Hematopoietic multipotent progenitor cell (in vitro differentiated cells): ENCODE results near the genes EFHD2, DNAJC16, UQCRHL and FAM131C.

GRCh38 chr1:15089134-15089315 lies 64.5 kb upstream of the TMEM51 start:
- CAGE, long polyA plus RNA = no peak

DNA sequence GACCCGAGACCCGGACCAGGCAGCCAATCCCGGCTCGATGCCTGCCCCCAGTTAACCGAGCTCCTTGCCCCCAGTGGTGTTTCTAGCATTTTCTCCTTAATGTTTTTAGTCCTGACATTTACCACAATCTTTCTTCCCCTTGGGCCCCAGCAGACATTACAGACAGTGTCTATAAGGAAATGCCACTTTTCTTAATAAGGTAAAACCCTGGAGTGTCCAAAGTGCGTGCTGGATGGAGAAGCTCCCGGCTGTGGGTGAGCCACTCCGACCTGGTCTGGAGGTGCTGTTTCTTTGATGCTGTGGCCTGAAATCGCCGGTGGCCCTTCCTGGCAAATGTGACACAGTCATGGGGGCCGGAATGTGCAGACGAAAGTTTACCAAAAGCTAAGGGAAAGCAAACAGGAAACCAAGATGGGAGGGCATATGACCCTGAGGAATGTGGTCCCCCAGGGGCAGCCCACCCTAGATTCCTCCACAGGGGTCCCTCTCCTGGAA lies 77.8 kb downstream of the FHAD1 start:
- CAGE, long polyA plus RNA = no peak

DNA sequence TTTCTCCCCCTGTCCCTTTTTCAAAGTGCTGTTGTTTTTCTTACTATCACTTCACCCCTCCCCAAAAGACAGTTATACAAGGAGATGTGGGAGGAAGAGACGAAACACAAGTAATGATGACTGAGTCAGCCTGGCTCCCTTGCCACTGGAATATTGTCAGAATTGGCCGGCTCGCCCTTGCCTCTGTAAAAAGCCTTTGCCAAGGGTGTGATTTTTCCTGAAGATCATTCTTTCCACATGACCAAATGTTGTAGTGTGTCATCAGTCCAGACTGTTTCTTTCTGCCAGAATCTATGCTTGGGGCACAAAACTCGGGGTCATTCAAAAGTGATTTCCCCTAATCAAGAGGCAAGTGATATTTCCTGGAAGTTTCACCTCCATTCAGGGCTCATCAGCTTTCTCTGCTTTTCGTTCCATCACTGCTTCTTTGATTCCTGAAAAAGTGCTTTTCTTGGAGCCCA lies 2.5 kb upstream of the EFHD2 start:
- CAGE, long polyA plus RNA = no peak

- CAGE, long polyA plus RNA = start-site peak on the plus strand at chr1:15409919-15409954, 138 reads
These were observed at the start of gene EFHD2 for GRCh38 chr1:15409357-15410038. TSS of gene EFHD2 (plus strand) at chr1:15409888.

GRCh38 chr1:15519365-15519603 lies 4.7 kb downstream of the CASP9 start:
- CAGE, long polyA plus RNA = no peak

DNA sequence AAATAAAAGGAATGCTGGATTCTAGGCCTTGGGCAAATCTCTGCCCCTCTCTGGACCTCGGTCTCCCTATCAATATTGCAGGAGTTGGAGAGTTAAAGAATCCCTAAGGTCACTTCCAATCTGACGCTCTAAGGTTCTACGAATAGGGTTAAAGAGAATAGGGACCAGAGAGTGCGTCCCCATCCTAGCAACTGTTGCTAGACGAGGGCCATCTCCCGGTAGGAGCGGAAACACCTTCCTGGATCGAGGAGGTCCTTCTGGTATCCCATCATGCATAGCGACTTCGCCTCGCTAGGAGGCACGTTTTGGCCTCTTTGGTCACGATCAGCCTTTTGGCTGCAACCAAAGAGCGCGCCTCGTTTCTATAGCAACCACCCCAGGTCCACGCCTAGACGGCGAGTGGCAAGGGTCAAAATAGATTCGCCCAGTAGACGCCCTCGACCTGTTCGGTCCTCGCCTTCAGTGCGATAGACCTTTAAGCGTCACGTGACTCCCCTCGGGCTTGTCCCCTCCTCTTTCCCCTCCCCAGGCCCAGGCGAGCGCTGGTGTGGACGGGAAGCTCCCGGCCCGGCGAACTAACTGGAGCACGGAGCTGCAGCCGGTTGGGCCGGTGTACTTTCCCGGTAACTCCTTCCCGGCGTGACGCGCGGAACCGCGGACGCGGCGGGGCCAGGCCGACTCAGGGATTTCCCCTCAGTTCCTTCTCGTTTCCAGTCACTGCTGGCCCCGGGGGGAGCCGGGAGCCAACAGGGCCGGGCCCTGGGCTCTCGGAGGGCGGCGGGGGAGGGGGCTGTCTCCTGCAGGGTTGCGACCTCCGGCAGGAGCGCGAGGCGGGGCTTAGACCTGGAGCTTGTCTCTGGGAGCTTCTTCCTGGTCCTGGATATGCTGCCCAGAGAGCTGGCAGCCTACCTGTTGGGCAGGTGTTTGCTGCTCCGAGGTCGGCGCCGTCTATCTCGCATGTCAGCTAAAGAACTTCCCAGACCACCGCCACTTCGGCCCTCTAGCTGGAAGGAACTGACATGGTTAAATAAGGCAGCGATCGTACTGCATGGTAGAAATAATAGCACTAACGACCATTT lies at the start of gene DNAJC16:
DNAJC16 (plus strand) TSS at position 513 of the 1,079 bp plus-strand sequence.
- CAGE, long polyA plus RNA = no peak

DNA sequence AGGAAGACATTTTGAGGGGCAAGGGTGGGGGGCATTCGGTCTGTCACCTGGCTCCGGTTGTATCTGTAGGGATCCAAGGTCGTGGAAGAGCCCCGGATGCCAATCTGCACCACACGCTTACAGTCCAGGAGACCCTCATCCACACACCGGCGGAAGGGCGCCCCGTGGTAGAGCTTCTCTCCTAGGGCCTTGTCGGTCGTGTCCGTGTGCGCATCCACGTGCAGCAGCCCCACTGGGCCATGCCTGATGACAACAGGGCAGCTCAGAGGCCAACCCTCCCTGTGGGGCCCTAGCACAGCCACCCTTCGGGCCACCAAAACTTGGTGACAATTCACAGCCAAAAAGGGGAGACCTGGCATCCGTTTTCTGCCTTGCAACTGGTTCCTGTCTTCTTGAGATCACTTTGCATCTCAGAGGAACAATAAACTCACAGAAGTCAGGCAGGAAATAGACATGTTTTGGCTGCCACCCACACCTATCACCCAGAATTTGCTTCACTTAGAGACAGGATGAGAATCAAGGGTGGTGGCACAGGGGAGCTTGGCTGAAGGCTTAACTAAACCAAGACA lies 6.0 kb downstream of the AGMAT start:
- CAGE, long polyA plus RNA = no peak

DNA sequence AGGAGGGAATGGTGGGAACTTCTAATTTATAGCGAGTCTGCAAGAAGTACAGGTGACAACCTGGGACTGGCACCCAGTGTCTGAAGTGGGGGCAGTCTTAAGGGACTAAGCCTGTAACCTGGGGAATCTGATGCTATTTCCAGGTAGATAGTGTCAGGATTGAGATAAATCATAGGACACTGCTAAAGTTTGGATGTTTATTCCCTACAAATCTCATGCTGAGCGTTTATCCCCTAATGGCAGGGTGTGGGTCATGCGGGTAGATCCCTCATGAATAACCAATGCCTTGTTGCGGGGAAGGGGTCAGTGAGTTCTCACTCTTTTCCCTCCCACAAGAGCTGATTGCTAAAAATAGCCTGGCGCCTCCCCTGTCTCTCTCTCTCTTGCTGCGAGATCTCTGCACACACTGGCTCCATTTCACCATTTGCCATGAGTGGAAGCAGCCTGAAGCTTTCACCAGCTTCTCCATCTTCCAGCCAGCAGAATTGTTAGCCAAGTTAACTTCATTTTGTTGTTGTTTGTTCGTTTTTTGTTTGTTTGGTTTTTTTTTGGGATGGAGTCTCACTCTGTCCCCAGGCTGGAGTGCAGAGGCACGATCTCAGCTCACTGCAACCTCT lies 12.0 kb upstream of the AGMAT start:
- CAGE, long polyA plus RNA = no peak

DNA sequence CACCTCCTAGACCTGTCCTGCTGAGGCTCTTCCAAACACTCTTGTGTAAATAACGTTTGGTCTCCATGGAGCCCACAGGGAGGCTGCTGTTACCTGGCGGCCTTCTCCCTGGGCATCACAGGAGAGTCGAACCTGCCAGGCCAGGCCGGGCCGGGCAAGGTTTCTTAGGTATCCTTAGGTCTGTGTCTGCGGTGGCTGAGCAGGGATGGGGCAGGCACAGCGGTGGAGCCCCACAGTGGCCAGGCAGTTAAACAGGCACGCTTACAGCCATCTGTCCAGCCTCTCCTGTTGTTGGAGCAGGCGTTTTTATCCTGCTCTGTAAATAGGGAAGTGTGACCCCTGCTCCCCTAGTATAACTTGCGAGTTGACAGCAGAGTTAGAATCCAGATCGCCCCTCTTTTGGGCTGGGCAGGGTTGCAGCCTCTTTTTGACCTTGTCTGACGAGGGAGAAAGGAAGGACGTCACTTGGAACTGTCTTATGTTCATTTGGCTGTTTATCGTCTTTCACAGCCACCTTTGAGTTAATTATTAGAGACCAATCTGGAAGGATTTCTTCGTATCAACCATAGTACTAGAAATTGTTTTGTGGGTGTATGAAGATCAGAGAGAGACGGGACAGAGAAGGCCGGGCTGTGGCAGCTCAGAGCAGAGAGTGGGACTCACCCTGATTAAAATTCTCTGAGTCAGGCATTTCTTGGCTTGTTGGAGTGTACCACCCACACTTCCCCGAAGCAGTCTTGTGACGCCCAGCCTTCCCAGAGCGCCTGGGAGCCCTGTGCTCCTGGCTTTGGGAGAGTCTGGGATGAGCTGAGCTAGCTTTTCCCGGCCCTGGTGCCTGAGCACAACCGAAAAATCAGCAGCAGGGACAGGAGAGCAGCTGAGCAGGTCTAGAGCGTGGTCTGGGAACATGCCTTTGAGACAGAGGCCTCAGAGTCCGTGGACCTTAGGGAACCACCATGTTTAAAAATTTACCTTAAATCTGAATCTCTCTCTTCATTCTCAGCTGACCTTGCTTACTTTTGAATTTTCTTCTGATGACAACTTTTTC lies 19.3 kb downstream of the PLEKHM2 start:
- CAGE, long polyA plus RNA = no peak

DNA sequence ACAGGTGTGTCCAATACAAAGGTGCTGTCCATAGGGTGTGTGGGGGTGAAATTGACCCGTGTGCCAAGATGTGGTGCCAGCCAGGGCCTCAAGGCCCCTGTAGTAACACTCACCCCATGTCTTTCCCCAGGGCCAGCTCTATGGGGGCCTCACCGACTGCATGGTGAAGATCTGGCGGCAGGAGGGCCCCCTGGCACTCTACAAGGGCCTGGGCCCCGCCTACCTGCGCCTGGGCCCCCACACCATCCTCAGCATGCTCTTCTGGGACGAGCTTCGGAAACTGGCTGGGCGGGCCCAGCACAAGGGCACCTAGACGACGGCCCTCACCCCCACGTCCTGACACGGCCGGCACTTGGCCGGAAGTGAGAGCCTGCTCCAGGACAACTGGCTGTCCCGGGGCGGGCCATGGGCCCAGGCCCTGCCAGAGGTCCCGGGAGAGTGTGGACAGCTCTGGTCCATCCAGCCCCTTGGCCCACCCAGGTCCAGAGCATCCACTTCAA lies 3.1 kb downstream of the SLC25A34 start:
- CAGE, long polyA plus RNA = no peak

DNA sequence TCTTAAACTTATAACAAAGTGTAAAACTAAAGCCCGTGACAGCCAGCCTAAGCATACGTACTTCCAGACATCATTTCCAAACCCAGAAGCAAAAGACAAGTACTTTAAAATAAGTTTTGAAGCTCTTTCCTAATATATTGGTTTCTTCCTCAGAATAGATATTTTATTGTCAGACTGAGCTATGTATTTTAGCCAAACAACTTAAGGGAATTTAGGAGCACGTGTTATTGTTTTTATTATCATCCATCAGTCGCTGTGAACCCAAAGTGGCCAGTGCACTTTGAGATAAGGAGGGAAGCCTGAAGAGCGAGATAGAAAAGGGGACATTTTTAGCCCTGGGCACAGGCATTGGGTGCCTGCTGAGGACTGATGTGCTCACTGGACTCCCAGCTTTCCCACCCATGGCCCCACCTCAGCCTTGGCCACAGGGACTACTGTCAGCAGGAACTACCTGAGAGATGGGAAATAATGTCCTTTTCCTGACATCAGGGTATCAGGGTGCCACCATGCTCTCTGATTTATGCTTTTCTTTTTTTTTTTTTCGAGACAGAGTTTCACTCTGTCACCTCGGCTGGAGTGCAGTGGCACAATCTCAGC lies 3.1 kb downstream of the FBLIM1 start:
- CAGE, long polyA plus RNA = no peak

- CAGE, long polyA plus RNA = no peak
These were observed at the start of gene UQCRHL for GRCh38 chr1:15807396-15807981. TSS of gene UQCRHL (minus strand) at chr1:15807649.

- CAGE, long polyA plus RNA = no peak
These were observed 2.9 kb downstream of the SPEN start for GRCh38 chr1:15850474-15850822.

- CAGE, long polyA plus RNA = no peak
These were observed 6.9 kb upstream of the ZBTB17 start for GRCh38 chr1:15982783-15983302.

DNA sequence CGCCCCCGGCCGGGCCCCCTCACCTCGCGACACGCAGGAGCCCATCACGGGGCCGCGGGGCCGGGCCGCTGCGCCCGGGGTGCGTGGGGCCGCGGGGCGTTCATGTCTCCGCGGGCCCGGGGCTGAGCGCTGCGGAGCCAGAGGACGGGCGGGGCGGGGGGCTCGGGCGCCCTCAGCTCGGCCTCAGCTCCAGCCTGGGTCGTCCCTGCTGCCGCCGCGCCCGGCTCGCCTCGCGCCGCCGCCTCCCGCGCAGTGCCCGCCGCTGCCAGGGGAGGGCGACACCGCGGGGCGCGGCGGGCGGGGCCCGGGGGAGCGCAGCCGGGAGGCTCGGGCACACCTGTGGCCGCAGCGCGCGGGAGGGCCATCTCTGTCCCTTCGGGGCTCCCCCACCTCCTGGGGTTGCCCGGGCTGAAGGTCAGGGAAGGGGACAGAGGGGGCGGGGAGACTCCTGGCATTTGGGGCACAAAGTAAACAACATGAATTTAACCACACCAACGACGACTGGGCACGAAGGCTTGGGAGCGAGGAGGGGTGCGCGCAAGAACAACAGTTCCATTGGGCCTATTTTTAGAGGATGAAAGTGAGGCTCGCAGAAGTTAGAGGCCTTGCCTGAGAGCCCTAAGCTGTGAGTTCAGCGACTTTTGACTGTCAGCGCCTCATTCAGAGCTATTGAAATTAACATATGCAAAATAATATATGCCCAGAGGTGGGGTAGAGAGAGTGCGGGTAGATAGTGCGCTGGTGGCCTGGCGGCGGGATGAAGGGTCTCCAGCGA lies at the start of gene FAM131C:
FAM131C (minus strand) TSS at position 254 of the 775 bp plus-strand sequence.
- CAGE, long polyA plus RNA = no peak

GRCh38 chr1:16124647-16125304 lies 31.1 kb downstream of the EPHA2 start:
- CAGE, long polyA plus RNA = no peak

- CAGE, long polyA plus RNA = no peak
These were observed 5.2 kb downstream of the EPHA2 start for GRCh38 chr1:16150674-16151089.

DNA sequence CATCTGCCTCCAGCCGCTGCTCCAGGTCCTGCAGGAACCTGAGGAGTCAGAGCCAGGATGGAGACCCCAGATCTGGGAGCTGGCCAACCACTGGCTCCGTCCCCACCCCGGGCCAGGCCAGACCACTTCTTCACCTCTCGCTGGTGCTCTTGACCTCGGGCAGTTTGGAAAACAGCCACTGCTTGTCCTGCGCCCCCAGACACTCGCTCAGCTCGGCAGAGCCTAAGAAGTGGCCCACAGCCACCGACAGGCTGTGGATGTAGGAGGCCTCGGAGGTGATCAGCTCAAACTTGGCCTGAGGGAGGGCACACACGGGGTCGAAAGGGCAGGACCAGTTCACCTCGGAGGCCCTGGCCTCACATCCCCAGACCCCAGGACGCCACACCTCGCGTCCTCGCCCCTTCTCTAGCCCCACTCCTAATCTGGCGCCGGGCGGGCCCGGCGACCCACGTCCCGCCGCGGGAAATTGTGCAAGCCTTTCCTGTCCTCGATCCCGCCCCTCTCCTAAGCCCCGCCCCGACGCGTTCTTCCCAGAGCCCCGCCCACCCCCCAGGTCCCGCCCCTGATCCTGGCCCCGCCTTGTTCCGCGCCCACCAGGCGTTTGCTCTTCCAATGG lies 6.3 kb downstream of the ARHGEF19 start:
- CAGE, long polyA plus RNA = no peak

DNA sequence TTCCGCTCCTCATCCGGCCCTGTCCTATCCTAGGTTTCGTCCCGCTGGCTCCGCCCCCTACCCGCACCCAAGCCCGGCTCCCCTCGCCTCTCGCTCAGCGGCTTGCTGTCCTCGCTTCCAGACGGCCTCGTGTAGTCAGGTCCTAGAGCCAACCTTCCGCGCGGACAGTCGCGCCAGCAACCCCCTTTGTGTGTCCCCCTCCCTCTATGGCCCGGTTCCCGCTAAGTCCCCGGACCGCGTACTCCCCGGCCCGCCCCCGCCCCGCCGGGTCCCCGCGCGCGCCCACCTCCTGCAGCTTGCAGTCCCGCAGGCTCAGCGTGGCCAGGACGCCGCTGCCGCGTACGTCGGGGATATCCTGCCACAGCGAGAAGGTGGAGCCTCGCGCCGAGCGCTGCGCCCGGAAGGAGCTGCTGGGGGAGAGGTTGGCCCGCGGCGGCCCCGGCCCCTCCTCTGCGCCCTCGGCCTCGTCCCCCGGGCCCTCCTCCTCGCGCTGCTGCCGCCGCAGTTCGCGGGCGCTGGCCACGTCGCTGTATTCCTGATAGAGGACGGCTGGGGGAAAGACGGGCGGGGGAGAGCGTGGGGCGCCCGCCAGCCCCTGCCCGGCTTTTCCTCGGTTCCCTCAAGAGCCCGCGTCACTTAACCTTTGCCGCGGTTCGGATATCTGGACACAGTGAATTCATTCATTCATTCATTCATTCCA lies 5.6 kb downstream of the ARHGEF19 start:
- CAGE, long polyA plus RNA = no peak

GRCh38 chr1:16208220-16208708 lies 4.2 kb downstream of the ARHGEF19 start:
- CAGE, long polyA plus RNA = no peak